Trachea (tissue), 1 donor: ENCODE data around the gene CUTA.

- PRO-cap, result no peak
Measured at GRCh38 chr6:32690233-32690644, 23.8 kb upstream of the HLA-DQB1 start.

DNA sequence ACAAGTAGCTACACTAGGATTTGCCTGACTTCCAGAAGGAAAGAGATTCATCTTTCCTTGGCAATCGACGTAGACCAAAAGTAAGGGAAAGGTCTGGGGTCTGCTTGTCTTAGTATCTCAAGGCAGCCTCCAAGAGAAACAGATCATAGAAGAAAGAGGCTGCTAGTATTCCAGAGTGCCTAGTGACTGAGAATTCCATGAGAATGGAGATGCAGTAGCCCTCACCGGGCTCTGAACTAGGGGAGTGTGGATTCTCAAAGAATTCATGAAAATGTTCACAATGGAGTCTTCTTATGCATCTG lies 23.4 kb upstream of the HLA-DQA2 start:
- PRO-cap, result unidirectional peak, plus-strand start at position 77 of the sequence

DNA sequence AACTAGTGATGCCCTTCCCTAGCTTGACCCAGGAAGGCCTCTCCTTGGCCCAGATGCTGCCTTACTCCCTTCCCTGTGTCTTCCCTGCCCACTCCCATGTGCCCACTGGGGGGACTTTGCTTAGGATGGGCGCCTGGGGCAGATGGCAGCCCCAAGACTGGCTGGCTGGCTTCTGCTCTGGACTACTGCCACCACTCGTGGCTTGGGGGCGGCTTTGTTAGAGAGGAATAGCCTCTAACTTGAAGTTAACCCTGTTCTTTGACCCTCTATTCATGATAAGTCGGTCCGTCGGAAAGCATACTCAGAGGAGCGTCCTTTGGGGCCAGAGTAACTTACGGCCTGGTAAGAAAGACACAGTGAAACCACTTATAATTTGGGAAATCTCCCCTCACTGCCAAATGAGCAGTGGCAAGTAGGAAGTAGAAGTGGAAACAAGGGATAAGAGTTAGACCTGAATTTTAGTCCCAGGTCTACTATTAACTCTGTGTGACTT lies 853 bp downstream of the PSMB9 start:
- PRO-cap, result no peak

DNA sequence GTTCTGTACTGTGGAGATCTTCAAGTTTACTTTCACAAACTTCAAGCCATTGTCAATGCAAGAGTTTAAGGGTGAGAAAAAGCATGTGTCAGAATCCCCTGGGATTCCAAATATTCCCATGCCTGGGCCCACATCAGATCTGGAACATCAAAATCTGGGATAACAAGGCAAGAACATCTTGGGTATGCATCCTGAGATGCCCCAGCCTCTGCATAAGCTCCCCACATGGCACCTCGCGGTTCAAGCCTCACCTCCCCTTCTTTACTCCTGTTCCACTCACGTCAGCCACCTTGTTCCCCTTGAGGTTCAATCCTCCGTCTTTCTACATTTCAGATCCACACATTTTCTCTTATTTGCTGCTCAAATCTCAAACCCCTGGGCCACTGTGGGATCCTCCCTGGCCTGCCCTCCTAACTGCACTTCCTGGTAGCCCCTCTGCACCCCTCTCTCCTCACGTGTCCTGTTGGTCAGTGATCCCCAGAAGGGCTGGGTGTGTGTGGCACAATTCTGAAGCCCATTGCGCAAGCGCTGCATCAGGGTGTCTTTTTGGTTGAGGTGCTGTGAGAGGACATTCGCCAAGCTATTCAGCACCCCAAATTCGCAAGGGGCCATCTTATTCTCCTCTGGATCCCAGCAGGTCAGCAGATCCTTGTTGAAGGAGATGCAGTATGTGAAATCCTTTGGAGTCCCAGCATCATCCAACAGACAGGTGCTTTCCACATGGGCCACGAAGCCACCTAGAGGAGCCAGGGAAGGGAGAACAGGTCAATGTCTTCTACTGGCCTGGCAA lies 2.4 kb downstream of the HLA-DMB start:
- PRO-cap, result no peak

GRCh38 chr6:33018702-33019878 lies 9.7 kb upstream of the HLA-DOA start:
- PRO-cap, result bidirectional peak, plus-strand start at chr6:33019378, minus-strand start at chr6:33019137

DNA sequence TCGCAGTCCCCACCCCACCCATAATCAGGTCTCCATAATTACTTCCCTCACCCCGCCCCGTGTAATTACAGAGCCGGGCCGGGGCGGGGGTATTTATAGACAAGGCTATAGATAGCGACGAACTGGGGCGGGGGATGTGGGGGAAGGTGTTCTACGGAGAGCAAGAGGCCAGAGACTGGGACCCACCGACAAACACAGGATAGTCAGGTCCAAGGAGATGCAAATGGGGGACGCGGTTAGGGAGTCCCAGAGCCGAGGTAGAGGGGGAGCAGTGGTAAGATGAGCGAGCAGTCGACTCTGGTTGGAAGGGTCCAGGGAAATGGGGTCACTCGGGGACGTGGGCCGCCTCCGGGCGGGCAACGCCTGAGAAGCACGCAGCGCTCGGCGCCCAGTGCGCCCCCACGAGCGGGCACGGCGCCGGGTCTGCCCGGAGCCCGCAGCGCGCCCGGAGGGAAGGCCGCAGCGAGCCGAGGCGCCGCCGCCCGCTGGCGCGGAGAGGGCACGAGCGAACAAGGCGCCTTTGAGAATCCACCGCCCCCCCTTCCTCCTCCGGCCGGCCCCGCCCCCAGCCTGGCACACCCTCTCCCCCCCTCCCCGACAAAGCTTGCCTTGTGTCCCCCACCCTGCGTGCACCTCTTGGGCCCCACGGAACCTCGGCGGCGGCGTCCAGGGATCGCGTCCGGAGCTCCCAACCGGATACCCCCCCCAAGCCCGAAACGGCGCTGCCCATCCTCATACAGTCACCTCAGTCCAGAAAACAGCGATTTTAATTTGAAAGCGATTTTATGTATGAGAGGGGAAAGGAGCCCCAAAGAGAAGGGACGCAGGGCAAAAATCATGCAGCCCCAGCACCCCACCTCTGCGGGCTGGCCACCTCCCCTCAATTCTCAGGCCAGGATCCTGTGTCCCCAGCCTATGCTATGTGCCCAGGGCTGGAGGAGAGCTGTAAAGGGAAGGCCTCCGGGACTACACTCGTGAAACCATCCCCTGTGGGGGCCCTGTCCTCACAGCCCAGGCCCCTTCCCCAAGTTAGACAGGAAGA lies 893 bp upstream of the COL11A2 start:
- PRO-cap, result no peak

GRCh38 chr6:33197961-33199023 lies 2.2 kb downstream of the RXRB start:
- PRO-cap, result no peak

GRCh38 chr6:33212173-33212770 lies 4.0 kb downstream of the RING1 start:
- PRO-cap, result no peak

GRCh38 chr6:33344383-33345123 lies 15.5 kb upstream of the SMIM40 start:
- PRO-cap, result no peak

DNA sequence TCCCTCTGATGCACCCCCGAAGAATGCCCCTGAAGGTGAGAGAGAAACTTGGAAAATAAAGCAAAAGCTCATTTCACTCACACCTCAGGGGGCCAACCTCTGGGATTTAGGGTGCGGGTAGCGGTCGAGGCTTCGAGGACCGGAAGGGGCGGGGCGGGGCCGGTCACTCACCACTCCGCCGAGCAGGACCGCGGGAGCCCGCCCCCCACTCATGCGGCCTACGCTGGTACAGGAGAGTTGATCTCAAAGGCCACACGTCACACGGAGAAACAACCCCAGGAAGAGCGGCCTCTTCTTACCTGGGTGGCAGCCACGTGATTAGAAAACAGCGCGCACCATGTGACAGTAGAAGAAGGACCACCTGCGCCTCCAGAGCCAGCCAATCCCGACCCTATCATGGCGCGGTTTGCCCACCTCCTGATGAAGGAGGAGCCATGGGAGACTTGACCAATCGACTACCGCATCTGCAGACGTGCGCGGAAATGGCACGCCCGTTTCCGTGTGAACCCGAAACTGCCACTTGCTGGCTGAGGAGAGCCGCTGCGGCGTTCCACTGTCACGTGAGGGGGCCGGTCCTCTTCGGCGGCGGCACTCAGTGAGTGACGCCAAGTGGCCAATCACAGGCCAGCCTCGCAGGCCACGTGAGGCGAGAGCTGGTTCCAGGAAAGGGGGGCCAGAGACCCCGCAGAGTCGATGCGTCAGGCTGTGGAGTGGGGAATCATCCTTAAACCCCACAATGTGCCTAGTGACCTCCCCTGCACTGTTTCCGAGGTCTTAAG lies at the start of gene CUTA:
Gene CUTA (minus strand): TSS at position 320 of the 779 bp plus-strand sequence.
- PRO-cap, result bidirectional peak, plus-strand start at position 693 of the sequence, minus-strand start at position 316 of the sequence

GRCh38 chr6:33585394-33586123 lies 5.5 kb upstream of the BAK1 start:
- PRO-cap, result no peak

- PRO-cap, result no peak
Measured at GRCh38 chr6:33627850-33628413, 6.8 kb downstream of the ITPR3 start.

DNA sequence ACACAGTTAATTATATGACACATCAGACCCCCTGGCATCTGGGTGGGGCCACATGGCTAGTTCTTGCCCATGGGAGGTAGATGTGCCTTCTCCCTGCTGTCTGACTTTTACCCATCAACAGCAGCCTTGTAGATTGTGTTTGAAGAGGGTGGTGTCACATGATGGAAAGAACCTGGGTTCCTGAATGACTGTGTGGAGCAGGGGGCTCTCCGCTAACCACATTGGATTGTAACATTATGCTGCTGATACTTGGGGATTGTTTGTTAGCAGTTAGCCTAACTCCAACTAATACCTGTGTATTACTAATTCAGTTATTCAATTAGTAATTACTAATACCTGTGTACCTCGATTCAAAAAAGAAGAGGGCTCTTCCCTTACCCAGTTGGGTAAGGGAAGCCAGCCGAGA lies 7.3 kb upstream of the UQCC2 start:
- PRO-cap, result no peak

GRCh38 chr6:33737125-33738007 lies 9.3 kb downstream of the IP6K3 start:
- PRO-cap, result no peak

DNA sequence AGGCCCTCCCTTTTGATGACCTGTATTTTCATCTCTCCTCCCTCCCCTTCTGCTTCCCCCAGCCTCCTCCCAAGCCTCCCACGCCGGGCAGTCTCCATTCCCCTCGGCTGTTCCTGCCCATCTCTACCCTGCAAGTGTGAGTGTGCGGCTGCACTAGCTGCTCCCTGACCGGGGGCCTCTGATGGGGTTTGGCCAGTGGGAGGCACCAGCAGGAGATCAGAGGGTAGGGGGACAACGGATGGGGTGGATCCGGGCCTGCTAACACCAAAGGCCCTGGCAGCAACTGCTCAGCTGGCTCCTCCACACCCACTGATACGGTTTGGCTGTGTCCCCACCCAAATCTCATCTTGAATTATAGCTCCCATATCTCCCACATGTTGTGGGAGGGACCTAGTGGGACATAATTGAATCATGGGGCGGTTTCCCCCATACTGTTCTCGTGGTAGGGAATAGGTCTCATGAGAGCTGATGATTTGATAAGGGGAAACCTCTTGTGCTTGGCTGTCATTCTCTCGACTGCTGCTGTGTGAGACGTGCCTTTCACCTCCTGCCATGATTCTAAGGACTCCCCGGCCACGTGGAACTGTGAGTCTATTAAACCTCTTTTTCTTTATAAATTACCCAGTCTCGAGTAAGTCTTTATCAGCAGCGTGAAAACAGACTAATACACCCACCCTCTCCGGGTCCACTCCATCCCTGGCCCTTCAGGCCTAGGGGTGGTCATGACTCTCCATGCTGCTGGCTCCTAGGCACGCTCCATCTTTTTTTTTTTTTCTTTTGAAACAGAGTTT lies 39.9 kb upstream of the MLN start:
- PRO-cap, result no peak

- PRO-cap, result bidirectional peak, plus-strand start at chr6:34056444, minus-strand start at chr6:34056335
Measured at GRCh38 chr6:34056001-34056917, 89.6 kb downstream of the GRM4 start.

DNA sequence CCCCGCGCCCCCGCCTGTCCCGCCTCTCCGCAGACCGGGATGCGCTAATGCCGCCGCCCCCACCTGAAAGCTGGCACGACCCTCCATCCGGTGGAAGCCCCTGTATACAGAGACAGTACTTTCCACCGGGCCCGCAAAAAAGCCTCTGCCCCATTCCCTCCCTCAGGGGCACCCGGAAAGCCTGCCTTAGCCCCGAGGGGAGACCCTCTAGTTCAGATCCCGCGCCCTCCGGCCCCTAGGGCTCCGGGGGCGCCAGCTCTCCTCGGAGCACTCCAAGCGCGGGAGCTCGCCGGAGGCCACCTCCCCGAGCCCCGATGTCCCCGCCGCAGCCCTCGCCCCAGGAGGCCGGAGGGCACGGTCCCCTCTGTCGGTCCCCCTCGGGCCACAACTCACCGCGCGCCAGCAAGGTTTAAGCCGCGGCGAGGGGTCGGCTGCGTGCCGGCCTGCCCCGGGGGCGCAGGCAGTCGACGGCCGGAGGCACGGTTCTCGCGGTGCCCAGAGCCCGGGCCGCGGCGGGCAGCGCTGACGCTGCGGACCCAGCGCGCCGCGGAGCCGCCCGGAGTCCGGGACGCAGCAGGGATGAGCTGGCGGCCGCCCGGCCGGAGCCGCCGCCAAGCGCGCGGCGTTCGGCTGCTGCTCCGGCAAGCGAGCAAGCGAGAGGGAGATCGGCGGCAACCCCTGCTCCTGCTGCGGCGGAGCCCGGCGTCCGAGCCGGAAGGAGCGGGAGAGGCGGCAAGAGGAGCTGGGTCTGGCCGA lies 1.0 kb downstream of the GRM4 start:
- PRO-cap, result no peak

- PRO-cap, result unidirectional peak, minus-strand start at chr6:34236160
Measured at GRCh38 chr6:34236025-34236450, 635 bp upstream of the HMGA1 start.

- PRO-cap, result no peak
Measured at GRCh38 chr6:34485232-34485583, 19.3 kb downstream of the PACSIN1 start.

- PRO-cap, result no peak
Measured at GRCh38 chr6:34526635-34526858, 29.6 kb downstream of the SPDEF start.